Bile duct (tissue), 1 donor: ENCODE measurements around the genes CSRNP3 and GALNT3.

- PRO-cap: no peak
These were observed 231.0 kb downstream of the GCA start for GRCh38 chr2:162574495-162575673.

DNA sequence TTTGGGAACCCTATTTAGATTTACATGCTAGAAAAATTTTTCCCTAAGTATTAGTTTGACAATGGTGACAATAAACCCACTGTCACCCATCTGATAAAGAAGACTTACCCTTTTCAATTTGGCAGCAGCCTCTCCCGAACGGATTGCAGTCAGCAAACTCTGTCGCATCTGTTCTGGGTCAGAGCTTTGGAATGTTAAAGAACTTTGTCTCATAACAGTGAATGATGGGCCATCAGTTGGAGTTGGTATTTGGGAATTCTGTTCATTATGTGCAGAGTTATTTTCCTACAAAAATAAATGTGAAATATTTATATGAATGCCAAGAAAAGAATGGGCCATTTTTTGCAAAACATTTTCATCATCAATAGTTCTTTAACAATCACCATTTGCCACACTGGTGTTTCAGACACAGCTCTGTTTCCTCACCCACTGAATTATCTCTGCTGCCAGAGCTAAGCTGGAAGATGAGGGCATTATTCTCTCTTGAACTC is 70.9 kb upstream of the GRB14 start:
- PRO-cap: no peak

GRCh38 chr2:164749775-164750984 is 91.4 kb downstream of the COBLL1 start:
- PRO-cap: no peak

DNA sequence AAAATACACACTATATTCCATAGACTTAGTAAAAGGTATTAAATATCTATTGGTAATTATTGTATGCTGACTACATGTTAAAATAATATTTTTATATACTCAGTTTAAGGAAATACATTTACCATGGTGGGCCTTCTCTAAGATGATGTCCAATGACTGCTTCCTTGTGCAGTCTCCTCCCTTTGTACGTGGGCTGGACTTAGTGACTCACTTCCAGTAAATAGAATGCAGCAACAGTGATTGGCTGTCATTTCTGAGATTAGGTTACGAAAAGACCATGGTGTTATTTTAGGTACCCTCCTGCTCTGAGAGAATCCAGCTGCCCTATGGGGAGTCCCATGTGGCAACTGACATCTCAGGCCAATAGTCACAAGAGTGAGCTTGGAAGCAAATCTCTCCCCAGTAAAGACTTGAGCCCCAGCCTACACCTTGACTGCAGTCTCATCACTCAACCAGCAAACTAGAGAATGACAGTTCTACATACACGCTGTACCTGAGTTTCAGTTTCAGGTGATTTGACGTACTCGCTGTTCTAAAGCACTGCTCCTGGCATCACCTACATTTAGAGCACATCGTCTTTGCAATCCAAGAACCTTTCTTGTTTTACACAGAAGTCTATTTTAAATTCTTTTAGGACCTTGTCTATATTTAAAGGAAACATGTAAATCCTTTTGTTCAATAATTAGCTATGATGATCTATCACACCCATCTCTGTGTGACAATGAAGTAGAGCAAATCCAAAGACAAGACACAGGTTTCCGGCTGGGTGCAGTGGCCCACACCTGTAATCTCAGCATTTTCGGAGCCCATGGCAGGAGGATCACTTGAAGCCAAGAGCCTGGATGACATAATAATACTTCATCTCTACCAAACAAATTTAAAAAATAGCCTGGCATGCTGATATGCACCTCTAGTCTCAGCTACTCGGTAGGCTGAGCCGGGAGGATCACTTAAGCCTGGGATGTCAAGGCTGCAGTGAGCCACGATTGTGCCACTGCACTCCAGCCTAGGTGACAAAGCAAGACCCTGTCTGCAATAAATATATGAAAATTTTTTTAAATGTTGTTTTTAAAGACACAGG is 87.2 kb downstream of the COBLL1 start:
- PRO-cap: no peak

DNA sequence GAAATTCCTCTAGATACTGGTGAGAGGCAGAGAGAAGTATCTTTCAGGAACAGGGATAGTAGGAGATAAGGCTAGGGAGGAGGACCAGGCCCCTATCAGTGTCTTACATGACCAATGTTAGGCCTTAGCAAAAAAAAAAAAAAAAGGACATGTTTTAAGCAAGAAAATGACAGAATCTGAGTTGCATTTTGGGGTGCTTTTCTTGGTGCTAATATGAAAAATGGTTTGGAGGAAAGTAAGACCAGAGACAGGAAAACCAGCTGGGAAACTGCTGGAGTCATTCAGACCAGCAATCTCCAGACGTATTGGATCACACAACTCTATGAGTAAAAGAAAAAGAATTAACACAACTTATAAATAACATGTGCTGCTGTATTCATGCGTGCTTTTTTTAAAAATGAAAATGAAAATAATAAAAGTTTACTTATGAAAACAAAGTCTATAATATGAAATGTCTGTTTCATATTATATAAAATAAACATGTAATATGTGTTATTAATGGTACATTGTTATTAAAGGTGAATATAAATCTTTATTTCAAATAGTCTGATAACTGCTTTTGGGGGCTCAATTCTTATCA is 37.6 kb downstream of the COBLL1 start:
- PRO-cap: no peak

DNA sequence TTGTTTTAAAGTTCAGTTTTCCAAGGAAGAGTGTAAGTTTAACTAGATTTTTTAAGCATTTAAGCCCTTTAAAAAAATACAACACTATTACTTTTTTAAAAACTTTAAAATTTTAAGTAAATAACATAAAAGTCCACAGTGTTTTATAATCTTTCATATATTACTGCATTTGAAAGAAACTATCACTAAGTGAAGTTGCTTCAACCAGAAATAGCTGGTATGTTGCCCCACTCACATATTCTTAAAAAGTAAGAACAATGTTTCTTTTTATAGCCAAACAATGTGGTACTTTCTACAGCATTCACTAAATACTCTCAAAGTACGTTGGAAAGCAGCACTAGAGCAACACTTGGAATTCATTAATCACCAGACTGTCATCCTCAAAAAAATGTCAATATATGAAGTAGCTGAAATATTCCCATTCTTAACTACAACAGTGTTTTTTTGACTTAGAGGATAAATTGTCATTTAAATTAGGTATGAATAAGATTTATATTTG is 32.9 kb downstream of the COBLL1 start:
- PRO-cap: no peak

GRCh38 chr2:164840219-164840866 is 1.3 kb downstream of the COBLL1 start:
- PRO-cap: bidirectional peak, plus-strand start at chr2:164840580, minus-strand start at chr2:164840544

DNA sequence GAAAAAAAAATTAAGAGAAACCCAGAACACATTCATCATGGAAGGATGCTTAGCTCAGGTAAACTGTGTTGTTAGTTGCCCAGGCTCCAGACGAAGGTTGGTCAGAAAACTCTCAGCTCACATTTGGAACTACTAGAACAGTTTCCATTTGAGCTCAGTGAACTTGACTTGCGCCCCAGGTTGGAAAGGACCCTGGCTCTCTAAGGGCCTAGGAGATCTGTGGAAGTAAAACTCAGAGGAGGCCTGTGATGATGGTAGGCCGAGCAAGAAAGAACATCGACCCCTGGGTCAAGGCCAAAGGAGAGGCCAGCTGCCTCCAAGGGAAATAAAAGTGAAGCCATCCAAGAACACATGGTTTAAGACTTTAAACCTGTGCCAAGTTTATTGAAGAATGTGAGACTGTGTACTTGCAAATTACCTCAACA is 40.5 kb upstream of the COBLL1 start:
- PRO-cap: no peak

- PRO-cap: bidirectional peak, plus-strand start at chr2:165469698, minus-strand start at chr2:165469571
These were observed at the start of gene CSRNP3 for GRCh38 chr2:165469248-165469944. CSRNP3 (plus strand) TSS chr2:165469698.

DNA sequence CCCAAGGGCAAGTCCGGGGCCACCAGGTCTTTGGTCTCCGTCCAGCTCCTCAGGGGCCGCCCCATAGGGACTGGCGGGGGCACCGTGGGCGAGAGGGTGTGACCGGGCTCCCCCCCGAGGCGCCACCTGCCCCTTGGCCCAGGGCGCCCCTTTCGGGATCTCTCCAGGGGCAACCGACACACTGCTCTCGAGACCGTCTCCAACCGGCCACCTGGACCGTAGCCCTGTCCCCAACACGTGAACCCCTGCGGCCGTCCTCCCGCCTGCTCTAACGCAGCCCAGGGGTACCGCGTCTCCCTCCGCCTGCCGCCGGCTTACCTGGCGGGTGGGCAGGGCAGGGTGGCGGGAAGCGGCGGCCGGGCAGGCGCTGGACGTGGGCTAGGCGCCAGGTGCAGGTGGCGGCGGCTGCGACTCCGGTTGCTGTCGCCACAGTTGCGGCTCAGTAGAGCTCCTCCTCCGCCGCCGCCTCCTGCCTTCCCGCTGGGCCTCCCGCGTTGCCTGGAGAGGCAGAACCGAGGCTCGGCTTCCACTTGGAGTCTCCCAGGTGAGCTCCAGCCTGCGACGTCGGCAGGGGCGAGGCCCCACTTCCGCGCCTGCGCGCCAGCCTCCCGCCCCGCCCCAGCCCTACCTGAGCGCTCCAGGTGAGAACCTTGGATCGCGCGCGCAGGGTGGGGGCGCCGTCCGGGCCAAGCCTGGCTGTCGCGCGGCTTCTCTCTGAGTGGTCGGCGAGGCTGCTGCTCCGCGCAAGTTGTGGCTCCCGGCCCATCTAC is at the start of gene GALNT3:
Gene GALNT3 (minus strand): TSS at position 551 of the 770 bp plus-strand sequence.
- PRO-cap: bidirectional peak, plus-strand start at position 666 of the sequence, minus-strand start at position 500 of the sequence

GRCh38 chr2:166230355-166230861 is 102.6 kb upstream of the SCN1A start:
- PRO-cap: no peak

- PRO-cap: no peak
These were observed 157.2 kb upstream of the B3GALT1 start for GRCh38 chr2:167135532-167136130.

- PRO-cap: no peak
These were observed 113.8 kb downstream of the B3GALT1 start for GRCh38 chr2:167406334-167407255.

DNA sequence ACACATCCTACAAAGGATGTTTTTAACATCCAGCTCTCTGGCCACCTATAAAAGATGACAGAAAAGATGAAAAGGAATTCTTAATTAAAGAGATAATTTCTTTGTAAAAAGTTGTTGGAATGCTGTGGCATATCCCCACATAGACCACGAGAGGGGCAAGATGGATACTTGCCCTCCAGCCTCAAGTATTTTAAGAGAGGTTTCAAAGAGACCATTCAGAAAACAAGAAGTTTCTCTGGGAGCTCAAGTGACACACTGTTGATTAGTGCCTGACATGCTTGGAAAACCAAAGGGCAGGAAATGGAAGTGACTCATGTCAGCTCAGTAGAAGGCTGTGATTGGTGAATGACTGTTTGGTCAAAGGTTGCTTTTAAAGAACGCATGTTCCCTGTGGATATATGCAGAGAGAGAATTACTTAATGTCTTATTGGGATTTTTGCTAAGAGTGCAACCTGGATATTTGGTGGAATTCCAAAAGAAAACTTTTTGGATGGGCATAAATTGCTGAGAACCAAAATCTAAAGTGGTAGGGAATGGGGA is 145.3 kb downstream of the B3GALT1 start:
- PRO-cap: no peak

DNA sequence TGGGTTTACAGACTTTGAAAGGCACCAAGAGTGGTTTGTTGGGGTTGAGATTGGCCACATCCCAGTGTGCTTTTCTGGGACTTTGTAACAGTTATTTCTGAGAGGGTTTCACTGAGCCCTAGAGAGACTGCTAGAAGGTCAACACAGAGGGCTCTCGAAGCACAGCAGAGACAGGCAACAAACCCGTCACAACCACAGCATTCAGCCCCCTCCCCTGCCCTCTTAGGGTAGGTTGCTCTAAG is 419.7 kb downstream of the STK39 start:
- PRO-cap: no peak

- PRO-cap: no peak
These were observed 134.8 kb downstream of the STK39 start for GRCh38 chr2:168112340-168113304.

DNA sequence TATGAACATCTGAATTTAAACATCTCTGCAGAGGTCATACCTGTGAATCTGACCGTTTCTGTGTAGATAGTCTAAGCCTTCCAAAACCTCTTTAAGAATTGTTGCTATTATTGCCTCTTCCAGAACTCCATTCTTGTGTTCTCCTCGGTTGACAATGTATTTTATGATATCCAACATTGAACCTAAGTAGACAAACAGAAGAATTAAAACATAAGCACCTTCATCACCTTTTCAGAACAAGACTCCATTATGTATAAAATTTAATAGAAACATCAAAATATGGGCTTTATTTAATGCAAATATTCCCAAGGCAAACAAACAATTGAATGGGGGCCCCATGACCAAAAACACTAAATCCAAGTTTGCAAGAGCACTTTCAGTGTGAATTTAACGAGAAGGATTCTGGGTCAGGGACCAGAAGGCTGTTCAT is 83.7 kb downstream of the STK39 start:
- PRO-cap: no peak

DNA sequence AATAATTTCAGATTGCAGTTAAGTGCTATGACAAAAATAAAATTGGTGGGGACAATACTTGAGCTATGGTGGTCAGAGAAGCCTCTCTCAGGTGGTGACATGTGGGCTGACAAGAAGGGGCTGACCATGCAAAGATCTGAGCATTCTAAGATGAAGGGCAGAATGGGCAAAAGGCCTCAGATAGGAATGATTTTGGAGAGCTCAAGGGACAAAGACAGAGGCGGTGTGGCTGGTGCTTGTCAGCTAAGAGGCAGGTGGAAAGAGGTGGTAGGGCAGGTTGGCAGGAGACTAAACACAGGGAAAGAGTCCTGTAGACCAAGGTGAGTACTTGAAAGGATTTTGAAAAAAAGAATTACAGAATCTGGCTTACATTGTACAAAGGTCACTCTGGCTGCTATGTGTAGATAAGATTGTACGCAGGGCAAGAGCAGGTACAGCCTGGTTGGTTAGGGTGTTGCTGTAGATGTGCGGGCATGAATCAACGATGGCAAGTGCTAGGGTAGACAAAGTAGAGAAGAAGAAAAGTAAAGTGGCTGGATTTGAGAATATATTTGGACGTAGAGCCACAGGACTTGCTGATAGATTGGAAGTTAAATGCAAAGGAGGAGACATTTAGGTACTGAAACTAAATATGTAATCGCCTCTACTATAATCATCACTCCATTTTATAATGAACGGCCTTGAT is 50.6 kb downstream of the STK39 start:
- PRO-cap: bidirectional peak, plus-strand start at position 434 of the sequence, minus-strand start at position 296 of the sequence

DNA sequence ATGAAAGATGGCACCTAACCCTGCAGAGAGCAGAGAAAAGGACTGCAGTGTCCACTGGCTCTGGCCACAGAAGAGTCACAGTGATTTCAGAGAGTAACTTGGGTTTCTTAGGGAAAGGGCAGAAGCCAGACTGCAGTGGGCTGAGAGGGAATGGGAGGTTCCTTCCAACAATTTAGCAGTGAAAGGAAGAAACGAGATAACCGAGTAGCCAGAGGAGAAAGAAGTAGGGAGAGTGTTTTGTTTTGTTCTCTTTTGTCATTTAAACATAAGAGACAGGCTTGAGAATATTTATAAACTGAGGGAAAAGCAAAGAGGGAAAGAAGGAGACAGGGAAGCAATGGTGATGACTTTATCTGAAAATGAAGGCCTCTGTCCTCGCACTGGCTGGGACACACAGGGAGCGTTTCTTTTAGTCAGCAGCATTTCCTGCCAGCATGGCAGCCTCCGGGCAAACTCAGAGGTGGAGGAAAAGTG is 6.5 kb downstream of the STK39 start:
- PRO-cap: no peak

- PRO-cap: no peak
These were observed 98.4 kb upstream of the CERS6 start for GRCh38 chr2:168357748-168358037.